A375 (cell line): ENCODE measurements around a stretch of chr1.

DNA sequence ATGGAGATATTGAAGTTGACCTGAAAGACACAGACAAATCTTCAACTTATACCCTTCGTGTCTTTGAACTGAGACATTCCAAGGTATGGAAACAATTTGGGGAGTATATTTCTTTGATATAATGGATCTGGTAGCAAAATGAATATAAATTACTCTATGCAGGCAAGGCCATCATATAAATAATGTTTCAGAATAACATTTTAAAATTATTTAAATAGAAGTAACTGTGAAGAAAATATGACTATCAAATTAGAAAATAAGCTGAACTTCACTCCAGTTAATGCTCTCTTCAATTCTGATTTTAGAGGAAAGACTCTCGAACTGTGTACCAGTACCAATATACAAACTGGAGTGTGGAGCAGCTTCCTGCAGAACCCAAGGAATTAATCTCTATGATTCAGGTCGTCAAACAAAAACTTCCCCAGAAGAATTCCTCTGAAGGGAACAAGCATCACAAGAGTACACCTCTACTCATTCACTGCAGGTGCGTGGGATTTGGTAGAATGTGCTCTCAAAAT lies 113.5 kb downstream of the PTPRC start:
- RAMPAGE, long total RNA = no peak

DNA sequence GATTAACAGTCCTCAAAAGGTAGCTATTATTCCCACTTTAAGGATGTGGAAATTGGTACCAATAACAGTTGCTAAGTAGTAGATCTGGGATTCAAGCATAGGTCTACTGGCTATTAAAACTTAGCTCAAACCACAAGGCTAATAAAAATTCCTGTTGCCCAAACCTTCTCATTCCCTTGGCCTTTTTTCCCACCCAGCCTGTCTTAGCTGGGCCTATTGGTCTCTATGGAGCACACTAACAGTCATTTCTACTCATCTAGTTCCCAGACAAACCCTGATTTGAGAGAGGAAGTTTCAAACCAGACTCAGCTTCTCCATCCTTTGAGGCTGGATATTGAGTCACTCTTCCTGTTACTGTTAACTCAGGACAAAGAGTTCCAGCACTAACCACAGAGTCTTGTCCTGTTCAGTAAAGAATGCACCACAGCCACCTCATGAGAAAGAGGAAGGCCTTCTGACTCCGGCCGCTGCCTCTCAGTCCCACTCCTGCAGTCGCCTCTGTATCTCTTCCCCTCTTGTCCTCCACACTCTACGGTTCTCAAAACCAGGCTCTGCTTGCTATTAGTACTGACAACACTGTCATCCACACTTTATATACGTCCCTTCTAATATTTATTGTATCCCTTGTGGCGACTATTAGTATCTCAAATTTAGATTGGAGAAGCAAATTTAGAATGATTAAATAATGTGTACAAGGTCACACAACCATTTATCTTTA lies 137.8 kb downstream of the PTPRC start:
- RAMPAGE, long total RNA = no peak

GRCh38 chr1:198937188-198937735 lies 298.4 kb downstream of the PTPRC start:
- RAMPAGE, long total RNA = no peak

DNA sequence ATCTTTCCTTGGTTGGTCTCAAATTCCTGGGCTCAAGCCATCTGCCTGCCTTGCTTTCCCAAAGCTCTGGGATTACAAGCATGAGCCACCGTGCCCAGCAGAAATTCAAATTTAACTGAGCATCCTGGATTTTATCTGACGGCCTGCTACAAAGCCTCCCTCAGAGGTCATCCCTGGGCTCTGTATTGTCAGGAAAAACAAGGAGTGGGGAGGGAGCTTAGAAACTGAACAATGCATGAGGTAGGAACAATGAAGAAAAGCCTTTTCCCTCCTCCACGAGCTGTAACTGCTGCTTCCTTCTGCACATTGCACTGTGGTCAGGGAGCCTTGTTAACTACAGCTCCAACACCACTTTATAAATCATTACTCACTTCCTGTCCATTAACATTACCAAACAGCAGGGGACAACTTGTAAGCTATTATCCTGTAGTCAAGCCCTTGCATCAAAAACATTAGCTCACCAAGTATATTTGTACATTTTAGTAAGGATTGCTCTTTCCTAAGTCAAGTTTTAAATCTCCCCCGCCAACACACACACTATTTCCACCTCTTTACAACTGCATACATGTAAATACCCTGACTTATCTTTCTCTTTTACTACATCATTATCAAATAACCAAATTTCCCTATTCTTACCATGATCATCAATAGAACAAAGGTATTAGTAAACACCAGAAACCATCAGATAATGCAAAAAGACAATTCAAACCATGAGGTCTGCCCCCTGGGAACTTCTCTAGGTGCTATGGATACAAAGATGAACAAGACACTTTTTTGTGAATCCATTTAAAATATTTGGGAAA lies 335.9 kb upstream of the NR5A2 start:
- RAMPAGE, long total RNA = no peak

GRCh38 chr1:200041128-200041999 lies 13.9 kb downstream of the NR5A2 start:
- RAMPAGE, long total RNA = no peak

DNA sequence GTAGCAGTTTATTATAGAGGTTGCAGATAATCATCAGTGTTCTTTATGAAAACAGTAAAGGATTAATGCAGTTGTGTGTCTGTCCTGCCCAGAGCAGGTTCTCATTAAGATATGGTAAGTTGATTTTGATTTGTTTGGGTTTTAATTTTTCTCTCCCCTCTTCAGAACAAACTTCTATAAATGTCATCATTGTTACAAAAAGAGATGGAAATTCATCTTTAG lies 76.7 kb downstream of the NR5A2 start:
- RAMPAGE, long total RNA = no peak

DNA sequence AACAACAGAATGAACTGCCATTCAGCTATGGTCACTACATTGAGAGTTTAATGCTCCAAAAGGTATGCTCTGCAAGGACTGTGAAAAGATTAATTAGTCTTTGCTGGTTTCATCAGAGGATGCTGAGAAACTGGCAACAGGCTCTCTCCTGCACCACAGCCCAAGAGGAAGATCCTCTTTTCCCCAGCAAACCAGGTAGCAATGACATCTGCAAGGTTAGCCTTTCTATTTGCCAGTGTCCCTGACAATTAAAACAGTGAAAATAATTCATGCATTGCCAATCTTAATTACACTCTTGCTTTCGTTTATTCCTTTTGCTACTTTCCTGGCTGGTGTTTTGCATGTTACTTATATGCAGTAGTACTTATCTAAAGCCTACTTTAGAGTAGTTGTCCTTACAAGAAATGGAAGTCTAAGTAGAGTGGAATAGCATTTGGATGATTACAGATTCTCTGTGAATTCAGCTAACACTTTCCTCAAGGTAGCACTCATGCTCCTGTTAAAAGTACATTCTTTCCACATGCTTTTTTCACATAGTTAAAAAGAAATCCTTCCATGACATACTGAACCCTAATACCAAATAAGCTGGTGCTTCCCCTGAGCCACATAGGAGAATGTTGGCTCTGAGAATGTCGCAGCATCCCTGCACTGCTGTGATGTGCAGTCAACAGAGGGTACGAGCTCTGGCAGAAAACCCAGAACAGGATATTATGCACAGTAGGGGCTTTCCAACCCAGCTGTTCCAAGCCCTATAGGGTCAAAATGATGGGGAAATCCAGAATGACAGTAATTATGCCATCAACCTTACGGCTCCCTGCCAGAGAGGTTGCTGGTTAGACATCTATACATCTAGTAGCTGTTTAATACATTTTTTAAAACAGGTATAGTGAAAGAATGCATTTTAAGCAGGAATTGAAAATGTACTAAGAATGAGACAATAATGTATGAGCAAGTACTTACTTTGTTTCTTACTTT lies 125.6 kb downstream of the NR5A2 start:
- RAMPAGE, long total RNA = no peak

GRCh38 chr1:200255334-200255819 lies 154.5 kb downstream of the ZNF281 start:
- RAMPAGE, long total RNA = no peak

- RAMPAGE, long total RNA = no peak
These were observed 134.4 kb downstream of the ZNF281 start for GRCh38 chr1:200275405-200275965.

GRCh38 chr1:200364020-200364926 lies 45.6 kb downstream of the ZNF281 start:
- RAMPAGE, long total RNA = no peak

DNA sequence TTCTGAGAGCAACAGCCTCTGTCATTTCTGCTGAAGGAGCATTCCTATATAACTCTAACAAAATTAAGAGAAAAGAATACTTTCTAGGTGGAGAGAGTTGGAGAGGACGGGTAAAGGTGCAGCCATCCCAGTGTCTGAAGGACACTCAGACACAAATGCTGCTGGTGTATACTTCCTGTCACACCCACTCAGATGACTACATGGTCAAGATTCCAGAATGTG lies 35.4 kb downstream of the ZNF281 start:
- RAMPAGE, long total RNA = no peak

DNA sequence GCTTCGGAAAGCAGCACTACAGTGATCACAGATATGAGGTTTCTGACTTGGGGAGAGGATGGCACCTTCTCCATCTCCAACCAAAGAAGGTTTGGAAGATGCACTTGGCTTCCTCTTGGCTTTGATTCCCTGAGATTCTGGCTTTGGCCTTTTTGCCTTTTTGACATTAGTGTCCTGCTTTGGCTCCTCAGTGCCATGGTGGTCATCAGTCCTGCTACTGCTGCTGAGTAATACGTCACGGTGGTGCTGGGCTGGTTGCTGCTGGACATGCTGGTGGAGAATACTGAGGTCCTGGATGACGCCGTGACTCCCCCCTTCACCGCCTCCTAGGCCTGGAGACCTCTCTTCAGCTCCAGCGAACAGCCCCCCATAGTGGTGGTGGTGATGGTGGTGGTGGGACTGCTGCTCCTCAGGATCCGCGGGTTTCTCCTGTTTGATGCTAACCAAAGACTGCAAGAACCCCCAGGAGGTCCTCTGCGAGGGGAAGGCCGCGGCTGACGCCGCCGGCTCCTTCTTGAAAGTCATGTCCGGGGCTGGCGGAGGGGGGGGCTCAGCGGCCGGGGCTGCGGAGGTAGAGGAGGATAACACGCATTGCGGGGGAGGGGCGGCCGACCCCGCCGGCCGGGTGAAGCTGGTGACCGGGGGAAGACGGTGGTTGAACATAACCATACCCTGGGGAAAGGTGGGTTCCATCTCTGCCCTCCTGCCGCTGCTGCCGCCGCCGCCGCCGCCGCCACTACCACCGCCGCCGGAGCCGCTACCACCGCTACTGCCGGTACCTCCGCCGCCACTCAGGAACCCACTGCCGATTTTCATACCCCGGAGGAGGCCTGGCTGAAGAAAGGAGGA lies 722 bp downstream of the ZNF281 start:
- RAMPAGE, long total RNA = no peak

DNA sequence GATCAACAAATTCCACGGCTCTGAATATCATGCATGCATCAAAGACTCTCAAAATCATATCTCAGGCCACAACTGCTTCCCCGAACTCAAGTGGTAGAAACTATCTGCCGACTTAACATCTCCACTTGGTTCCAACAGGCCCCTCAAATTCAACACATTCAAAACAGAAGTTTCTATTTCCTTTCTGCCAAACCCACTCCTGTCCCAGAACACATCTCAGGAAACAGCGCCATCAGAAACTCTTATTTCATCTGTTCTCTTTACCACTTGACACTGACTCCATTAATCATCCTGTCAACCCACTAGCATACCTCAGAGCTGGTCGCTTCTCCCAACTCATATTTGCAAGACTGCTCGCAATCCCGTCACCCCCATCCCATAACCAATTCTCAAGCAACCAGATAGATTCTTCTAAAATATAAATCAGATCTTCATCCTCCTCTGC lies 16.6 kb downstream of the DDX59 start:
- RAMPAGE, long total RNA = no peak

GRCh38 chr1:200888069-200888830 lies 6.5 kb upstream of the INAVA start:
- RAMPAGE, long total RNA = no peak

GRCh38 chr1:201019871-201020701 lies 3.4 kb downstream of the KIF21B start:
- RAMPAGE, long total RNA = no peak

DNA sequence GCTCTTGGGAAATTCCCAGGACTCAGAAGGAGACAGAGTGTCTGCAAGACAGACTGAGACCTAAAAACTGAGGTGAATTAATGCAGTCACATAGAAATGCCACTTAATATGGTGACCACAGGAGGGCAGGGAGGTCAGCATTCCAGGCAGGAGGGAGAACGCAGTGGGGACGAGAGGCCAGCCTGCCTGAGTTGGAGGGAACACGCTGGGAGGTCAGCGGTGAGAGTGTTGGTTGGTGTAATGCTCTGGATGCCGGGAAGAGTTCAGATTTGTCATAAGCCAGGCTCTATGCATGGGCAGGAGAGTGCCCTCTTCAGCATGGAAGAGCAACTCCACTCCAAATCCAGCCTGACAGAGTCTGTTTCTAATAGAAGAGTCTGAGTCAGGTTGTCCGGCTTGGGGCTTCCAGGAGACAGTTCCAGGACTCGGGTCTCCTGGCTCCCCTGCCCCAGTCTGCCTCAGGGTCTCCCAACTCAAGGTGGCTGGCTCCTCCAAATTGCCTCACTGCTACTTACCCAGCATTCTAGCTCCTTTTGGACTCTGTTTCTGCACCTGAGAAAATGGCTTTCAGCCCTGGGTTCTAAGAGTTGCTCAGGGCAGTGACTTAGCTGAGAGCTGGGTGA lies 5.7 kb upstream of the IGFN1 start:
- RAMPAGE, long total RNA = no peak

DNA sequence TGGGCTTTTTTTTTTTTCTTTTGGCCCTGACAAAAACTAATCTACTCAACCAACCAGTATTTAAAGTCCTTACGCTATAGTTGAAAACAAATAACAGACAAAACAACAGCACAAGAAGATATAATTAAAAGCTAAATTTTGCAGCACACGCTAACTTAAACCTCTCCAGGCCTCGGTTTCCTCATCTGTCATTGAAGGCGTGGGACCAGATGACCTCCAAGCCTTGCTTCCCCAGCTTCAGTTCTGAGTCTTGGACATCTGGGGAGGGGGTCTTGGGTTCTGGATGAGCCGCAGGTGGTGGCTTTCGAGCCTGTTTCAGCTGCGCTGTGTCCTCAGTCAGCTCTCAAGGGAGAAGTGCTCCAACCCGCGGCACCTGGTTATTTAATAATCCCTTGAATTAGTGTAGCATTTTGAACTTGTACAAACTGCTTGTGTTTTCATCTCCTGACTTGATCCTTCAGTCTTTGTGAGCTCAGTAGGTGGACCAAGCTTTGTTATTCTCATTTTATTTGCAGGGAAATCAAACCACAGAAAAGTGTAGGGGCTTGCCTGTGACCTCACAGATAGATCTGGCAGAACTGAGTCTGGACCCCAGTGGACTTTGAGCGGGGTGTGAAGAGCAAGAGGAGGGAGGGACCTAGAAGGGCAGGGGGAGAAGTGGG lies 18.6 kb downstream of the PKP1 start:
- RAMPAGE, long total RNA = no peak

GRCh38 chr1:201365577-201366093 lies 11.8 kb downstream of the TNNT2 start:
- RAMPAGE, long total RNA = no peak

DNA sequence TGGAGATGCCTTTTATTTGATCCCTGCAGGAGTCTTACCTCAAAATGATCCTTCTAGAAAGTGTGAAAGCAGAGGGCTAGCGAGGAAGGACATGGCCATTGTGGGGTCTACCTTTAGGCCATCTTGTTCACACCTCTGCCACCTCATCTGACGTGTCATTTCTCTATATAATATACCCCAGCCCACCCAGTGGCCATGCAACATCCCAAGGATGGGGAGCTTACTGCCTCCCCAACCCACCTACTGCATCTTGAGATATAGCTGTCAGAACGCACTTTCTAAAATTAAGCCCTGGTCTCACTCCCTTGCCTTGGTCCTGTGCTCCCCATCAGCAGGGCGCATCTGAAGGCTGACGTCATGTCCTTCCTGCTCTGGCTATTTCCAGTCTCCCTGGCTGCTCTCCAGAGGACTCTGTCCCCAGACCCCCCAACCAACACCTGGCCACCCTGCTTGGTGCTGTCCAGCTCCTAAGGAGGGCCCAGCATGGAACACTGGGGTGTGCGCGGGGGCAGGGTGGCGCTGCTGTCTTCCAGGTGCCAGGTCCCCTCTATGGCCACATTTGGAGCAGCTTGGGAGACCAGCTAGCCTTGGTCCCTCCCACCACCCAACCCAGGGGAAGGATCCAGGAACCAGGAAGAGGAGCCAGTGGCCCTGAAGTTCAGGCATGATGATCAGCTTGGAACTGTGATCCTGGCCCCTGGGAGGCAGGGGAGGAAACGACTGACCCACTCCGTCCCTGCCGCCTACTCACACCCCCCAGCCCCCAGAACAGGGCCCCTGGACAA lies 8.3 kb downstream of the TNNT2 start:
- RAMPAGE, long total RNA = no peak

DNA sequence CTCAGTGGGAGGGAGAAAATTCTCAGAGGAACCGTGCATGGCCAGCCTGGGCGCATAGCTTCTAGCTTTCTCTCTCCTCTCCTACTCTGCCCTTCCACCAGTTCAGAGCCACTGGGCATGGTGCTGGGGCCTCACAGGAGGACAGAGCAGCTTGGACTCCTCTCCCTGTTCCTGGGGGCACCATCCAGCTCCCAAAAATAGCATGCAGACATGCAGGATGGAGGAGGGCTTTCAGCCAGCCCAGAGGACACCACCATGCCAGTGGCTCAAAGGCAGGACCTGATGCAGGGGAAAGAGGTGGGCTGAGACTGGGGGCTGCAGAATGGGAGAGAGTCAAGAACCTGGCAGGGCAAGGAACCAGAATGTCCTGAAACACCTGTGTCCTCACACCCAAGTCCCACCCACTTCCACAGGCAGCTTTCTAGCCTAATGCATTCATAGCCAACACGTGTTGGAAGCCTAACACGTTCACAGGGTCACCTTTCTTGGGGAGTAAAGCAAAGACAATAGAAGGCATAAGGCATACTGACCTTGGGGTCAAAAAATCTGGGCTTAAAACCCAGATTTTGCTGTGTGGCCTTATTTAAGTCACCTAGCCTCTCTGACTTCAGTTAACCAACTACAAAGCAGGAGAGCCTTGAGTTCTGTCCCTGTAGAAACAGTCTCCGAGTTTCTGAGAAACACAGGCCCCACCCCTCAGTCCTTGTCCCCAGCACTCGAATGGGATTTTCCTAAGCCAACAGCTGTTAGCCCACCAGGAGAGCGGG lies 1.6 kb downstream of the TNNT2 start:
- RAMPAGE, long total RNA = no peak